IMR-90 (cell line): ENCODE data around the genes OR51A7, OR51L1, OR52A5, HBB, HBD, OR52E4, OR52W1, TPP1 and DCHS1.

DNA sequence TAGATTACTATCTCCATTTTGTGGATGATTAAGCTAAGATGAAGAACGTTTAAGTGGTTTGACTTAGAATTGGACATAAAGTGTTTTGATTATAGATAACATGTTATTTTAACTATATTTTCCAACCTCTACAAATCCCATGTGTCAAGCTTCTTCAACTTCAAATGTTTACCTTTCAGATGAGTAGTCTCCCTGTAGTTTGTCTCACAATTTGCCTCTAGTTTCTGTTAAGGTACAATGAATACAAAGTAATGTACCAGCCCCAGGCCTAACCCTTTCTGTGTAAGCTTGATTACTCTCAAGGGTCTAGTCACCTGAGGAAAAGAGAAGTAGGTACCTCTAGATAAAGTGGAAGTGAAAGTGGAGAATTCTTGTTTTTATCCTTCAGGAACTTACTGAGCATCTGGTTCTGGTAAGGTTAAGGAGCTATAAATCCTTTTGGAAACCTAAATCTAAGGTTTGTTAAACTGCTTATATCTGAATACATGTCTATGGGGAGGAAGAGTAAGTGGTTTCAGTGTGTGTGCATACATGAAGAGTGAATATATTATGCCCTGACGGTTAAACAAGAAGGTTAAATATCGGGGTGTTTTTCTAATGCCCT is at the start of gene OR51A7:
OR51A7 (plus strand) TSS at position 396 of the 604 bp plus-strand sequence.
- RRBS, result no CpG with 5 or more reads among the region's 3 CpGs
CAGE:
- cytosol, long polyA plus RNA, result no peak
- long polyA plus RNA, result no peak
- nucleus, long polyA plus RNA, result no peak

- RRBS, result no CpG with 5 or more reads among the region's 3 CpGs
CAGE:
- cytosol, long polyA plus RNA, result no peak
- long polyA plus RNA, result no peak
- nucleus, long polyA plus RNA, result no peak
These were observed at the start of gene OR51L1 for GRCh38 chr11:4994613-4995040. Gene OR51L1 (plus strand): TSS chr11:4994851.

DNA sequence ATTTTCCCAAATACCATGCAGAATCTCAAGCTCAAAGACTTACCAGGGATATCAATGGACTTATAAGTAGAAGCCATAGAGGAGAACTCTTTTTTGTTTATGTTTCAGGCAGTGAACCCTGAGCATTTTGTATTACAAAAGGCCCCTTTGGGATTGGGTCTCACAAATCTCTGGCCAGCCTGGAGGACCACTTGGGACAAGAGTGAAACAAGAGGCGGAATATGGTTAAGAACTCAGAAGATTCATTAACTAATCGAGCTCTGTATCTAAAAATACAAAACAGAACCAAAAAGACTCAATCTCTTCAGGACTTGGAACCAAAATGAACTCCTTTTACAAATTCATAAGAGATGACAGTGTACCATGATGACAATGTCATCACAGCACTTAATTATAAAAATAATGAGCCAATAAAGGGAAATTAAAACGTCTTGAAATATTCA is at the start of gene OR52A5:
OR52A5 (minus strand) TSS at position 89 of the 443 bp plus-strand sequence.
- RRBS, result no CpG with 5 or more reads among the region's 3 CpGs
CAGE:
- cytosol, long polyA plus RNA, result no peak
- long polyA plus RNA, result no peak
- nucleus, long polyA plus RNA, result no peak

DNA sequence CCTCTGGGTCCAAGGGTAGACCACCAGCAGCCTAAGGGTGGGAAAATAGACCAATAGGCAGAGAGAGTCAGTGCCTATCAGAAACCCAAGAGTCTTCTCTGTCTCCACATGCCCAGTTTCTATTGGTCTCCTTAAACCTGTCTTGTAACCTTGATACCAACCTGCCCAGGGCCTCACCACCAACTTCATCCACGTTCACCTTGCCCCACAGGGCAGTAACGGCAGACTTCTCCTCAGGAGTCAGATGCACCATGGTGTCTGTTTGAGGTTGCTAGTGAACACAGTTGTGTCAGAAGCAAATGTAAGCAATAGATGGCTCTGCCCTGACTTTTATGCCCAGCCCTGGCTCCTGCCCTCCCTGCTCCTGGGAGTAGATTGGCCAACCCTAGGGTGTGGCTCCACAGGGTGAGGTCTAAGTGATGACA is at the start of gene HBB:
HBB (minus strand) TSS at position 303 of the 425 bp plus-strand sequence.
- RRBS, result no CpG with 5 or more reads among the region's 2 CpGs
CAGE:
- cytosol, long polyA plus RNA, result no peak
- long polyA plus RNA, result no peak
- nucleus, long polyA plus RNA, result no peak

GRCh38 chr11:5234391-5234842 is at the start of gene HBD:
Gene HBD (minus strand): TSS chr11:5234483.
- RRBS, result no CpG with 5 or more reads among the region's 2 CpGs
CAGE:
- cytosol, long polyA plus RNA, result no peak
- long polyA plus RNA, result no peak
- nucleus, long polyA plus RNA, result no peak

DNA sequence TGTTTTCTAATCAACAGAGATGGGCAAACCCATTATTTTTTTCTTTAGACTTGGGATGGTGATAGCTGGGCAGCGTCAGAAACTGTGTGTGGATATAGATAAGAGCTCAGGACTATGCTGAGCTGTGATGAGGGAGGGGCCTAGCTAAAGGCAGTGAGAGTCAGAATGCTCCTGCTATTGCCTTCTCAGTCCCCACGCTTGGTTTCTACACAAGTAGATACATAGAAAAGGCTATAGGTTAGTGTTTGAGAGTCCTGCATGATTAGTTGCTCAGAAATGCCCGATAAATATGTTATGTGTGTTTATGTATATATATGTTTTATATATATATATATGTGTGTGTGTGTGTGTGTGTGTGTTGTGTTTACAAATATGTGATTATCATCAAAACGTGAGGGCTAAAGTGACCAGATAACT is 6.1 kb upstream of the HBE1 start:
- RRBS, result no CpG with 5 or more reads among the region's 4 CpGs
CAGE:
- cytosol, long polyA plus RNA, result no peak
- long polyA plus RNA, result no peak
- nucleus, long polyA plus RNA, result no peak

GRCh38 chr11:5880287-5880814 is at the start of gene OR52E4:
Gene OR52E4 (plus strand): TSS chr11:5880629.
- RRBS, result no CpG with 5 or more reads among the region's 5 CpGs
CAGE:
- cytosol, long polyA plus RNA, result no peak
- long polyA plus RNA, result no peak
- nucleus, long polyA plus RNA, result no peak

- RRBS, result no CpG with 5 or more reads among the region's 2 CpGs
CAGE:
- cytosol, long polyA plus RNA, result no peak
- long polyA plus RNA, result no peak
- nucleus, long polyA plus RNA, result no peak
These were observed at the start of gene OR52W1 for GRCh38 chr11:6198862-6199364. Gene OR52W1 (plus strand): TSS chr11:6199224.

- RRBS, result no CpG with 5 or more reads among the region's 12 CpGs
CAGE:
- cytosol, long polyA plus RNA, result no peak
- long polyA plus RNA, result no peak
- nucleus, long polyA plus RNA, result no peak
These were observed 9.4 kb downstream of the C11orf42 start for GRCh38 chr11:6214630-6215248.

DNA sequence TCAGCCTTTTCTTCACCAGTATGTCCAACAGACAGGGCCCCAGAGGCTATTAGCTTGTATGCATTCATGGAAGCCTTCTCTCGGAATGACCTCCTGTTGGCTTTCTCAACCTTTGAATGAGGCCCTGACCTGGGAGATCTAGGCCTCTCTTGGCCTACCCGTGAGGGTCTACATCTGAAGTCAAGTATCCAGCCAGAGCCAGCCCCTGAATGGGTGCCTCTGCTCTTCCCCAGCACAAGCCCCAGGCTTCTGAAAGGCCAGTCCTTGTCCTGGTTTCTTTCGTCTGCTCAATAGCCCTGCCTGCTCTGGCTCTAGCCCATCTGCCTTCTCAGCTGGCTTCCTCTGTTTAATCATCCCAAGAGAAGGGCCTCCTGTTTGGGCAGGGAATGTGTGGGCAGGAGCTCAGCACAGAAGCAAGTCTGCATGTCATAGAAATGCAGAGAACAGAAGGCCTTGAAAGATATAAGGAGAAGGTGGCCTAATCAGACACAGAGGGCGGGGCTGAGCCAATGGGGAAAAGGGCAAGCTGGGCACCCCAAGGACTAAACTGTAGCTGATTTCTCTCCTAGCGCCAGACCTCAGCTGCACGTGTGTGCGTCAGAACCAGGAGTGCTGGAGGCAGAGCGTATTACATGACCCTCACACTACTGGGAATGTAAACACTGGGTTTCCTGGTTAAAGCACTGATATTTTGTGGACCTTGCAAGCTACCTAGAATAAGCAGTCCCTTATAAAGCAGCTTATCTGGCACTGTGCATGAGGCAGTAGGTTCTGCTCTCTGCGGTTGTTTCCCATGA is 7.7 kb upstream of the CCKBR start:
- RRBS, result no CpG with 5 or more reads among the region's 9 CpGs
CAGE:
- cytosol, long polyA plus RNA, result no peak
- long polyA plus RNA, result no peak
- nucleus, long polyA plus RNA, result no peak

DNA sequence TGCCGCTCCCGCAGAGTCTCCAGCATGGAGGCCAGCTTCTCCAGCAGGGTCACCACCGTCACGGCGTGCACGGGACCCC is 113 bp downstream of the CAVIN3 start:
- RRBS, result no CpG with 5 or more reads among the region's 6 CpGs
CAGE:
- cytosol, long polyA plus RNA, result no peak
- long polyA plus RNA, result no peak
- nucleus, long polyA plus RNA, result no peak

GRCh38 chr11:6365534-6366141 is 24.6 kb upstream of the SMPD1 start:
- RRBS, result no CpG with 5 or more reads among the region's 2 CpGs
CAGE:
- cytosol, long polyA plus RNA, result no peak
- long polyA plus RNA, result no peak
- nucleus, long polyA plus RNA, result no peak

DNA sequence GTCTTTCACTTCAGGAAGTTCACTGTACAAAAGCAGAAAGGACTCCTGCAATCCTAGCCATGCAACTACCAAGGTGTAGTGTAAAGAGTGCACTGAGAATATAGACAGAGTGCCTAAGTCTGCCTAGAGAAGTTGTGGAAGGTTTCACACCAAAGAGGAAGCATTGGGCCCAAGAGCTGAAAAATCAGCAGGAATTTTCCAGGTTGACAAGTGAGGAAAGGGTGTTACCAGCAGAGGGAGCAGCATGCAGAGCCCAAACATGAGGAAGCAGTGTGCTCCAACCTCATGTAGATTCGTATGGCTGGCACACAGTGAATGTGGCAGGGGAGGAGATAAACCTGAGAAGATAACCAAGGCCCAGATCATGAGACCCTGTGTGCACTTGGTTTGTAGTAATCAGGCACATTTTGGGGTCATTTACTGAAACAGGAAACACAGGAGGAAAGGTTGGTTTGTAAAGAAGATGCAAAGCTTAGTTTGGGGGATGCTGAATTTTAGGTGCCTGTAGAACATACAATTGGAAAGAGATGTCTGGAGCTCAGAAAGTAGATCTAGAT is 1.8 kb downstream of the HPX start:
- RRBS, result no CpG with 5 or more reads among the region's 1 CpG
CAGE:
- cytosol, long polyA plus RNA, result no peak
- long polyA plus RNA, result no peak
- nucleus, long polyA plus RNA, result no peak

GRCh38 chr11:6474042-6474661 is 411 bp upstream of the TRIM3 start:
- RRBS, result no CpG with 5 or more reads among the region's 35 CpGs
CAGE:
- cytosol, long polyA plus RNA, result no peak
- long polyA plus RNA, result no peak
- nucleus, long polyA plus RNA, result no peak

GRCh38 chr11:6571238-6571567 is 32.2 kb downstream of the RRP8 start:
- RRBS, result no CpG with 5 or more reads among the region's 24 CpGs
CAGE:
- cytosol, long polyA plus RNA, result no peak
- long polyA plus RNA, result no peak
- nucleus, long polyA plus RNA, result no peak

GRCh38 chr11:6619319-6619710 is at the start of gene TPP1:
Gene TPP1 (minus strand): TSS chr11:6619422.
- RRBS, result no CpG with 5 or more reads among the region's 9 CpGs
CAGE:
- cytosol, long polyA plus RNA, result start-site peak on the minus strand at chr11:6619402-6619430, 4,872 and 4,267 reads in 2 replicates
- long polyA plus RNA, result start-site peak on the minus strand at chr11:6619402-6619430, 4,425 and 549 reads in 2 replicates
- nucleus, long polyA plus RNA, result start-site peak on the minus strand at chr11:6619380-6619423, 4,034 and 1,662 reads in 2 replicates

DNA sequence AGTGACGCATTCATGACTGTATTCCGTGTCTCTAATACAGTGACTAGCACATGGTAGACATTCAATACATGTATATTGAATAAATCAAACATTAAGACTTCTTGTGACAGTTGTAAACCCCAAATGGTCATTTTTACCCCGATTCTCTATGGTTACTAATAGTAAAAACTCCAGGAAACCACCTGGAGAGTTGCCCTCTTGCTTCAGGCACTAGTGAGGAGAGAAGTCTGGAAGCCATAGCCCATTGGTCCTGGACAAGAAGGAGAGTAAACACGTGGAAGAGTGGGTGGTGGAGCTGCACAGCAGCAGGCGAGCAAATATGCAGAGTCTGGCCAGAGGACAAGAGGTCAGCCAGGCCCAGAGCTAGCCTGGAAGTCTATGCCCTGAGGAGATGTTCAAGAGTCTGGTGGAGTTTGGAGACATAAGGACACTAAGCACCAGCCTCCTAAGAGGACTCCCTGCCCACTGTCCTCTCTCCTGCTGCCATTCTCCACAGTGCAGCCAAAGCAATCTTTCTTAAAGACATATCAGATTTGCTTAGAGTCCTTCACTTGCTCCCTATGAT is 17.7 kb downstream of the DCHS1 start:
- RRBS, result no CpG with 5 or more reads among the region's 5 CpGs
CAGE:
- cytosol, long polyA plus RNA, result no peak
- long polyA plus RNA, result no peak
- nucleus, long polyA plus RNA, result no peak

DNA sequence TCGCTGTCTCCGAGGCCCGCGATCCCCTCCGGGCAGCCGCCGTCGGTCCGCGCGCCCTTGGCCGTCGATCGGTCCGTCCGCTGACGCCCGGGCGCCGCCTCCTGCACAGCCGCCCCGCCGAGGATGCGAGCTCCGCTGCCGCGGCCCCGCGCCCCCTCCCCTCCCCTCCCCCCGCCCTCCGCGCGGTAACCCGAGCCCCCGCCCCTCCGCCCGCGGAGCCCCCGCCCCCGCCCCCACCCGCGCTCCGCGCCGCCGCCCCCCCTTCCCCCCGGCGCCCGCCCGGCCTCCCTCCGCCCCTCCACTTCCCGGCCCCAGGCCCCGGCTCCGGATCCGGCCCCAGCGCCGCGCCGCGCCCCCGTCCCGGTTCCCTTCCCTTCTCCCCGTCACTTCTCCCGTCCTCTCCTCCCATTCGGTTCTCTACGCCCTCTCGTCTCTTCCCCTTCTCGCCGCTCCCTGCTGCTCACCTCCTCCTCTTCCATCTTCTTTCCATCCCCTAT is at the start of gene DCHS1:
DCHS1 (minus strand) TSS at position 137 of the 497 bp plus-strand sequence.
- RRBS, result 2% methylated on average over 18 of the region's 69 CpGs
CAGE:
- cytosol, long polyA plus RNA, result no peak
- long polyA plus RNA, result no peak
- nucleus, long polyA plus RNA, result no peak

GRCh38 chr11:7515420-7516074 is 1.7 kb downstream of the PPFIBP2 start:
- RRBS, result no CpG with 5 or more reads among the region's 2 CpGs
CAGE:
- cytosol, long polyA plus RNA, result no peak
- long polyA plus RNA, result no peak
- nucleus, long polyA plus RNA, result no peak

DNA sequence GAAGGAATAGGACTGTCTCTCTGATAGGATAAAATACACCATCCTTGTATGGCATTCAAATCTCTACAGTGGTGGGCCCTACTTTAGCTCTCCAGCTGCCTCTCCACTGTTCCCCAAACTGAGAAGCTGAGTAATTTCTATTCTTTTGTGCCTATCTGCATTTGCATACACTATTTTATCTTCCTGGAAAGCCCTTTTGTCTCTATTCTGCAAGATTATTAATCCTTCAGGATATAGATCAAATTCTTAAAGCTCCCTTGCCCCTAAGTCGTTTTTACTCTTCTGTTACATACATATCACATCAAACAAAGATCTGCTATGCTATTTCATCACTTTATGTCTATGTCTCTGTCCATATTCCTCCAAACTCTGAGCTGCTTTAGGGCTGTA is 7.5 kb downstream of the PPFIBP2 start:
- RRBS, result no CpG with 5 or more reads among the region's 1 CpG
CAGE:
- cytosol, long polyA plus RNA, result no peak
- long polyA plus RNA, result no peak
- nucleus, long polyA plus RNA, result no peak